Melanocyte of skin (primary cell): ENCODE results near the genes KCNK1 and TARBP1.

- CAGE, long polyA plus RNA, 2 experiments, result no peak in any of the 2 experiments
Measured at GRCh38 chr1:232950952-232951228, 479 bp downstream of the NTPCR start.

GRCh38 chr1:232983892-232984809, 33.7 kb downstream of the NTPCR start:
- CAGE, long polyA plus RNA, 2 experiments, result no peak in any of the 2 experiments

DNA sequence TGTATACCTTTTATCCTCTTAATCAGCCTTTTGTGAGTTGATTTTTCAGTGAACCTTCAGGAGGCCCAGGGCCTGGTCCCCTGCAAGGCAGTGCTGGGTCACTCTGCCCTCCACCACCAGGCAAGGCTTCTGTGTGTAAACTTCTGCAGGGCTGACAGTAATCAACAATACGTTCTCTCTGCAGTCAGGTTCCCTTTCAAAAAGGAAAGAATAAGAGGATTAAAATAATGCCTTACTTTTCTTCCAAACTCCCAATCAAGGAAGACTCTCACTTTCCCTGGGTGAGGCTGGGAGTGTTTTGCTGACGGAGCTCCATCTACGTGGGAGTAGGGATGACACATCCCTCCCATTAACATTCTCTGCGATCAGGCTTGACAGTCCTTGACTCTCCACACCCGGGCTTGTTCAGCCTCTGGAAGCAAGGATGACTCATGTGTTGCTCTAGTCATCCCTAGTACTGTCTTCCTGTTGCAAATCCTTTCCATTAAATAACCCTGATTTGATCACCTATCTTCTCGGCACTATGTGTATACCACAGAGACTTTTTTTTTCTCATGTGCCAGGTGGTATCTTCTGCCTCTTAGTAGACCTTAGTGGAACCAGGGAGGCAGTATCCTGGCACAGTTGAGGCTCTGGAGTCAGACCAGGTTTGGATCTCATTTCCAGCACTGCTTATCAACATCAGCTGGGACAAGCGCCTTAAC, 70.3 kb upstream of the KCNK1 start:
- CAGE, long polyA plus RNA, 2 experiments, result no peak in any of the 2 experiments

DNA sequence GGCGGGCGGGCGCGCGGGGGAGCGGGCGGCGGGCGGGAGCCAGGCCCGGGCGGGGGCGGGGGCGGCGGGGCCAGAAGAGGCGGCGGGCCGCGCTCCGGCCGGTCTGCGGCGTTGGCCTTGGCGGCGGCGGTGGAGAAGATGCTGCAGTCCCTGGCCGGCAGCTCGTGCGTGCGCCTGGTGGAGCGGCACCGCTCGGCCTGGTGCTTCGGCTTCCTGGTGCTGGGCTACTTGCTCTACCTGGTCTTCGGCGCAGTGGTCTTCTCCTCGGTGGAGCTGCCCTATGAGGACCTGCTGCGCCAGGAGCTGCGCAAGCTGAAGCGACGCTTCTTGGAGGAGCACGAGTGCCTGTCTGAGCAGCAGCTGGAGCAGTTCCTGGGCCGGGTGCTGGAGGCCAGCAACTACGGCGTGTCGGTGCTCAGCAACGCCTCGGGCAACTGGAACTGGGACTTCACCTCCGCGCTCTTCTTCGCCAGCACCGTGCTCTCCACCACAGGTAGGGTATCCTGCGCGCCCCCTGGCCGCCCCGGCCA, at the start of gene KCNK1:
Gene KCNK1, plus strand, starts transcription at position 73 of the 530 bp plus-strand sequence.
- CAGE, long polyA plus RNA, 2 experiments, result no peak in any of the 2 experiments

GRCh38 chr1:233629012-233630043, 15.4 kb downstream of the KCNK1 start:
- CAGE, long polyA plus RNA, 2 experiments, result no peak in any of the 2 experiments

- CAGE, long polyA plus RNA, 2 experiments, result no peak in any of the 2 experiments
Measured at GRCh38 chr1:233666231-233667030, 52.5 kb downstream of the KCNK1 start.

- CAGE, long polyA plus RNA, 2 experiments, result no peak in any of the 2 experiments
Measured at GRCh38 chr1:234188164-234188860, 184.9 kb upstream of the COA6 start.

- CAGE, long polyA plus RNA, 2 experiments, result no peak in any of the 2 experiments
Measured at GRCh38 chr1:234214950-234215558, 158.2 kb upstream of the COA6 start.

DNA sequence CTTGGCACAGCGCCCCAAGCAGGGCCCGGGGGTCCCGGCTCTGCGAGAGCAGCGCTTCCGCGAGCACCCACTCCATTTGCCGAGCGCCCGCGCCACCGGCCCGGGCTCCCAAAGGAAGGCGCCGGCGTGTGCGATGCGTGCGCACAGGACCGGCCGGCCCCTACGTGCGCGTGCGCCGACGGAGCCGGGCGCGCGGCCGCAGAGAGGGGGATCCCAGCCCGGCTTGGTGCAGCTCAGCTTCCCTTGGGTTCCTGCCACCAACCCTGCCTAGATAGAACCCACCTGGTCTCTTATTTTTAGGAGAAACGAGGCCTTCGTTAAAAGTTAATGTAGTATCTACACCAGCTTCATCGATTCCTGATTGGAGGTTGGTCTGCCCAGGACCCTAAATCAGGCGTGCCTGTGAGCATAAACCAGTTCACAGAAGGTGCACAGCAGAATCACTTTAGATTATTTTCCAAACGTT, at the start of gene TARBP1:
Gene TARBP1, minus strand, starts transcription at position 152 of the 466 bp plus-strand sequence.
- CAGE, long polyA plus RNA, 2 experiments, result no peak in any of the 2 experiments

DNA sequence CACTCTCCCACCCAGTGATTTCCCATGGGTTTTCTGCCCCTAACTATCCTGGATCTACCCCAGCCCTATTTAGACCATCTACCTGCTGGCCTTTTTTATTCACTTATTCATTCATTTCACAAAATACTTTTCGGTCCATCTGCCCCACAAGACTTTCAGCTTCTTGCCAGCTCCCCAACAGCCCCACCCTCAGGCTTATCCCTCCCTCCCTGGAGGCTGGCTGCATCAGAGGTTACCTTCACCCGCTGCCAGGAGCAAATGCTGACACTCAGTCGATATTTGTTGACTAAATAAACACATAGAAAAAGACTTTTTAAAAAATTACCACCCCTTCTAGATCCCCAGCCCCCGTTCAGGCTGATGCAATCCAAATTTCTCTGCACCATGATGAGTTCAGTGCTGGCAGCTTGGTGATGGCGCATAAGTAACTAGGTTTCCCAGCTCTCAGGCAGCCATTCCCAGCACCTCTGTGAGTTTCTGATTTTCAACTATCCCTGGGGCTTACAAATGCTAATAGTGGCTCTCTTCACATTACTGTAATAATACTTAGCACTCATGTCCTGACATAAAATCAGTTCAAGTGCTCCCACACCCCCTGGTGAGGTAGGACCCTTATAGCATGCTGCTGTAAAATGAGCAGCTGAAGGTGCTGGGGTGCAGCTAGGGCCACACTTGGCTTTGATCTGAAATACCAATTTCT, 30.8 kb upstream of the TARBP1 start:
- CAGE, long polyA plus RNA, 2 experiments, result no peak in any of the 2 experiments

GRCh38 chr1:234517344-234517720, 38.4 kb upstream of the TARBP1 start:
- CAGE, long polyA plus RNA, 2 experiments, result no peak in any of the 2 experiments

- CAGE, long polyA plus RNA, 2 experiments, result no peak in any of the 2 experiments
Measured at GRCh38 chr1:234533052-234533787, 54.2 kb upstream of the TARBP1 start.

GRCh38 chr1:234582266-234582642, 27.7 kb downstream of the IRF2BP2 start:
- CAGE, long polyA plus RNA, 2 experiments, result no peak in any of the 2 experiments

GRCh38 chr1:234598007-234598364, 12.0 kb downstream of the IRF2BP2 start:
- CAGE, long polyA plus RNA, 2 experiments, result no peak in any of the 2 experiments

DNA sequence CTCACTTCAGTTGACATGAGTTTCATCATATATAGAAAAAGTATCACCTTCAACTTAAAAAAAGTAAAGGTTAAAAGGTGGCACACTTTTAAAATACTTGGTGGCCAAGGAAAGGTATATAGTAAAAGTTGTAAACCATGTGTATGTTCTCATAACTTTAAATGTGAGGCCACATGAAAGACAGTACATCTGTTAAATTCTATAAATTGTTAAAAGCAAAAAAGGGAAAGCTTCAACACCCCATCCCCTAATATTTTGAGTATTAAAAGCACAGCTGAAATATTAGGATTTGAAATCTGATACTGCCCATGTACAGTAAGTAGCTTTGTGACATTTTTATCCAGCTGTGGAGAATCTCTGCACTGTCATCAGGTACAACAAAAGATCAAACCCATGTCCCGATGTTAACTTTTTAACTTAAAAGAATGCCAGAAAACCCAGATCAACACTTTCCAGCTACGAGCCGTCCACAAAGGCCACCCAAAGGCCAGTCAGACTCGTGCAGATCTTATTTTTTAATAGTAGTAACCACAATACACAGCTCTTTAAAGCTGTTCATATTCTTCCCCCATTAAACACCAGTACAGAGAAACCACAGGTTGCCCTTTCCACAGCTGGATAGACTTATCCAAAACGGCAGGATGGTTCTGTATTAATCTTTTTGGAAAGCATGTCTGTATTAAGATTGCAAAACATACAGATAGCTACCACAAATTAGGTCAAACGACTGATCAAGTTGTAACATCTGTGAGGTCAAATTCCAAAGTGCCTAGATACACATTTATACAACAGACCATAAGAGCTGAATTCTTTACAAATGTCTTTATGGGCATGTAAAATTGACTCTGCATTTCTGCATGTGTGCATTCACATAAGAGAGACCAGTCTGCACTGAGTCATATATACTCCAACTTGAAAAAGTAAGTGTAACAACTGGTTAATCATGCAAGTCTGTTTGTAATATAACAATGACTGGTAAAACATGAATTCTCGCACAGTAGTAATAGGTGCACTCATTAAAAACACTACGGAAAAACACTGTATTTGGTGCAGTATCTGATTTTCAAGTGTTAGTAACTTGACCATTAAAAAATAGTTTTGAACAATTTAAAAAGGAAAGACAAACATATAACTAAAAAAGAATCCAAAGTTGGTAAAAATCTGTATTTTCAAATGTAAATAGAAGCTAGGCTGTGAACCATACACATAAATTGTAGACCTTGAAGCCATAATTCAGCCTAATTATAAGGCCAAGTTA, 5.1 kb downstream of the IRF2BP2 start:
- CAGE, long polyA plus RNA, 2 experiments, result no peak in any of the 2 experiments

- CAGE, long polyA plus RNA, 2 experiments, result no peak in any of the 2 experiments
Measured at GRCh38 chr1:234608889-234609065, 1.2 kb downstream of the IRF2BP2 start.

- CAGE, long polyA plus RNA, 2 experiments, result no peak in any of the 2 experiments
Measured at GRCh38 chr1:234620301-234620593, 10.3 kb upstream of the IRF2BP2 start.

DNA sequence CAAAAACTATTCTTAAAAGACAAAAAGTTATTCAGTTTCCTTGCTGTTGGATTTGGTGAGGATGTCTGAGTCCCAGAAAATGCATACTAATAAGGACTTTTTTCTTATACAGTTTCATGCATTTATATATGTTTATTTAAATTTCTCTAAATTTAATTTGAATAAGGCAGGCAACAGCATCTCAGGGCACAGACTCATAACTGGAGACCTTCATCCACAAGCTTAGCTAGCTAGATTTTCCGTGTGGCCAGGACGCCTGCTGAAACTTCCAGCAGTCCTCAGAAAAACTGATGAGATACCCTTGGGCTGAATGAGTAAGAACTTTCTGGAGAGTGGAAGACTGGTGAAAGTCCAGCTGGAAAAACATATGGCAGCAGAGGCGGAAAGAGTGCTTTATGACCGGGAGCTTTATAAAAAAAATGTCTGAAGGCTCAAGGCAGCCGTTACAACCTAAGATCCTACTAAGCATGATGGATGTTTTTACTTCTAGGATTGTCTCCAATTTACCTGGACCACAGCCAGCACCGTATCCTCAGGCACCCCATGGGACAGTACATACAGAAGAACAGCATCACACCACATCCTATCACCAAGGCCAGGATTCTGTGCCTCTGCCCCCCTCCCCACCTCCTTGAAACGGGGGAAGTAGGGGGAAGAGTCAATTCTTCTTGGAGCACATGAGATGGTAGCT, 11.6 kb upstream of the IRF2BP2 start:
- CAGE, long polyA plus RNA, 2 experiments, result no peak in any of the 2 experiments

GRCh38 chr1:234712956-234713502, 103.1 kb upstream of the IRF2BP2 start:
- CAGE, long polyA plus RNA, 2 experiments, result no peak in any of the 2 experiments

DNA sequence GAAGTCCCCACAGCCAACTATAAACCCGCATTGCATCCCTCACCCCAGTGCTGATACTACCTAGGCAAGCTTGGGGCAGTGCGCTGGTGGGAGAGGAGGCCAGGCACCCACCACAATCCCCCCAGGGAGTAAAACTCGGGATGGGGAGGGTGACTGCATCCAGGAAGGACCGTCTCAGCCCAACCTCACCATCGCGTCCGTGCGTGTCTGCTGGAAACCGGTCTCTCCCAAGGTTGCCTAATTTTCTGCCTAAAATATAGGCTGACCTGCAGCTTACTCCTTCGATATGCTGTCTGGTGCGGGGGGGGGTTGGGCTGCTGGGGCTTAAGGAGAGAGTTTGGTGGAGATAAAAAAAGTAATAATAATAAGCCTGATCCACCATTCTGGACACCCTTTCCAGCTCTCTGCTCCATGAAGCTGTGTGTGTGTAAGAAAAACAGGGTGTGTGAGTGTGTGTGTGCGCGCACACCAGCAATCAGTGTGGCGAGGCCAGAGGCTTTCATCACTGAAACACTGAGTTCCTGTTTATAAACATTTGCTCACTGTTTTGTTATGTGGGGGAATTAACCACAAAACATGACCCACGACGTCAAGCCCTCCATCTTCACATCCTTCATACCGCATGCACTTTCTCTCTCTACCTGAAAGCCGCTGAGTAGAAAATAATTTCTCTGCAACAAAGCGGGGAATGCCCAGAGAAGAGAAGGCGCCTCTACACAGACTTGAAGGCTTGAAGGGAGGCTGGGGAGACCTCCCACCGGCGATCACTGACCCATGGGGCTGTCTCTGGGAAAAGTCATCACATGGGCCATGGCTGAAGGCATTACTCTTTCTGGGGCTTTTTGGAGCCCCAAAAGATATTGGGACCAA, 148.7 kb upstream of the IRF2BP2 start:
- CAGE, long polyA plus RNA, 2 experiments, result no peak in any of the 2 experiments